Frontal cortex (tissue), 2 donors: ENCODE data around the gene STAC2.

DNA sequence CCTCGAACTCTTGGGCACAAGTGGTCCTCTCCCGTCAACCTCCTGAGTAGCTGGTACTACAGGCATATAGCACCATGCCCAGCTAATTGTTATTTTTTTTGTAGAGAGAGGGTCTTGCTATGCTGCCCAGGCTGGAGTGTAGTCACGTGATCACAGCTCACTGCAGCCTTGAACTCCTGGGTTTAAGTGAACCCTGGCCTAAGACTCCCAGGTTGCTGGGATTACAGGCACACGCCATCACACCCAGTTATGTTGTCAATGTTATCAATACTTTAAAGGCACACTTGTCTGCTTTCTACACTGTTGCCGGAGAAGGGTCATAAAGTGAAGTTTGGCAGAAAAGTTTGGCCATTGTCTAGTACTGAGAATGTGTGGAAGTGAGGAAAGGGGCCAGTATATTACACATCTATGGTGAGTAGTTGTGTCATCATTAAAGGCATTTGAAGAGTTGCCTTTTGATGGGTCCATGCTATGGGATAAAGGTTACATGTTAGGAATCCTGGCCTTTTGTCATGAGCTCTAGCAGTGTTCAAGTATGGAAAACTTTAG lies 33.7 kb downstream of the LASP1 start:
- RAMPAGE, long total RNA = no peak

- RAMPAGE, long total RNA = no peak
These were observed 1.2 kb downstream of the CACNB1 start for GRCh38 chr17:39196186-39196764.

DNA sequence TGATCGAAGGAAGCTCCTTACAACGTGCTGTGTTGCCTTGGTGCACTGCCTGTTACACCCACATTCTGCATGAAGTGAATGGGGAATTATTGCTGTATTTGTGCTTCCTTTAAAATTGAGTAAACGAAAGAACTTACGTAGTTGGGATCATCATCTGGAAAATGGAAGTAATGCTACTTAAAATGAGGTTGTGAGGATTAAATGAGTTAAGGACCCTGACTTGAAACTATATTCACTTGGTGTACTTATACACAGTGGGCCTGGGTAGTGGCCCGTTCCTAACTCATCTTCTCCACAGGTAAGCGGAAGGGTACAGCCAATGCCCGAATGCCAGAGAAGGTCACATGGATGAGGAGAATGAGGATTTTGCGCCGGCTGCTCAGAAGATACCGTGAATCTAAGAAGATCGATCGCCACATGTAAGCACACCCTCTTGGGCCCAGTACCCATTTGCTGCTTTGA lies 2.6 kb downstream of the RPL19 start:
- RAMPAGE, long total RNA = no peak

GRCh38 chr17:39225276-39226303 lies at the start of gene STAC2:
STAC2 (minus strand) TSS chr17:39225945.
- RAMPAGE, long total RNA = no peak

- RAMPAGE, long total RNA = no peak
These were observed 75.5 kb downstream of the FBXL20 start for GRCh38 chr17:39325803-39326514.

- RAMPAGE, long total RNA = no peak
These were observed 450 bp downstream of the CDK12 start for GRCh38 chr17:39461615-39462257.

GRCh38 chr17:39606804-39607360 lies 838 bp downstream of the NEUROD2 start:
- RAMPAGE, long total RNA = no peak

DNA sequence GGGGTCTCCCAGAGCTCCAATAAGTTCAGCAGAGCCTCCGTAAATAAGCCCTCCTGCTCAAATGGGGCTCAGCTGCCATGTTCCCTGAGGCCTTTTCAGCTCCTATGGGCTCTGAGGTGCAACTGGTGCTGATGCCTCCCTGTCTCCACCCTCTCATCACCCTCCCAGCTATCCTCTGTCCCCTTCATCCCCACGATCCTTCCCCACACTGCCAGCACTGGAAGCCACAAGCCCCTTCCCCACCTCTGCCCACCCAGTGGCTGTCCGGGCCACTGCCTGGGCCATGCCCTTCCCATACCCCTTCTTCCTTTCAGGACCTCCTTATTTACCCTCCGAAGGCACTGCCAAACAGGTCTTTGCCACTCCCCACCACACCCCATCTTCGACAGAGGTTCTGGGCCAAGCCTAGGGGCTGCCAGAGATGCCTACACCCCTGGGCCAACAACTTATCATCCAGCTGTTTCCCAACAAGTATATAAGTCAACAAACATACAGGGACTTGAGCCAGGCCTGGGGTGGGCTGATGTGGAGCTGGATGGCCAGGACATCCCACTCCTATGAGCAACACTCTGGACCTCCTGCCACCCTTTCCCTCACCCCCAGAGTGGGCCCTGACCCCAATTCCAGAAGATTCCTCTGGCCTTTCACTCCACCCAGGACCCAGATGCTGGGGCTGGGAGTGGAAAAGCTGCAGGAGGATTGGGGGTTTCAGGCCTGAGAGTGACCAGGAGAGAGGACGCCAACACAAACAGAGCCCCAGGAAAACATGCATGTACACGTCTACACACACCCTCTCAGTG lies 1.5 kb upstream of the PPP1R1B start:
- RAMPAGE, long total RNA = no peak

DNA sequence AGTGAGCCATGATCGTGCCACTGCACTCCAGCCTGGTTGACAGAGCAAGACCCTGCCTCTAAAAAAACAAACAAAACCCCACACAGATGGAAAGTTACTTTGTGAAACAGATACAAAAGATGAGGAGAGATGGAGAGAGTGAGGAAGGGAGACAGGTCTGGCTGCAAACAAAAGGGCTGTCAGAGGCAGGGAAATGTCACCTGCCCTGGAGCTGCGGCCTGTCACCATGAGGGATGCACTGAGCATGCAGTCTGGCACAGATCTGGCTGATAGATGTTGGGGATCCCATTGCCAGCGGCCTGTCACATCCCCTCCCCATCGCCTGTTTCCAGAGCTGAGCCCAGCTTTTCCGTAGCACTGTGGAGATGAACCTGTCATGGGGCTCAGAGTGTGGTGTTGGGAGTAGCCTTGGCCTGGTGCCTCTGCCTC lies 13.8 kb downstream of the STARD3 start:
- RAMPAGE, long total RNA = no peak

- RAMPAGE, long total RNA = no peak
These were observed 55.2 kb downstream of the GRB7 start for GRCh38 chr17:39792939-39793354.

- RAMPAGE, long total RNA = no peak
These were observed 830 bp downstream of the GSDMB start for GRCh38 chr17:39917641-39917969.

GRCh38 chr17:39950674-39951156 lies 12.1 kb upstream of the GSDMA start:
- RAMPAGE, long total RNA = no peak

GRCh38 chr17:39997509-39998474 lies 17.2 kb downstream of the PSMD3 start:
- RAMPAGE, long total RNA = no peak

DNA sequence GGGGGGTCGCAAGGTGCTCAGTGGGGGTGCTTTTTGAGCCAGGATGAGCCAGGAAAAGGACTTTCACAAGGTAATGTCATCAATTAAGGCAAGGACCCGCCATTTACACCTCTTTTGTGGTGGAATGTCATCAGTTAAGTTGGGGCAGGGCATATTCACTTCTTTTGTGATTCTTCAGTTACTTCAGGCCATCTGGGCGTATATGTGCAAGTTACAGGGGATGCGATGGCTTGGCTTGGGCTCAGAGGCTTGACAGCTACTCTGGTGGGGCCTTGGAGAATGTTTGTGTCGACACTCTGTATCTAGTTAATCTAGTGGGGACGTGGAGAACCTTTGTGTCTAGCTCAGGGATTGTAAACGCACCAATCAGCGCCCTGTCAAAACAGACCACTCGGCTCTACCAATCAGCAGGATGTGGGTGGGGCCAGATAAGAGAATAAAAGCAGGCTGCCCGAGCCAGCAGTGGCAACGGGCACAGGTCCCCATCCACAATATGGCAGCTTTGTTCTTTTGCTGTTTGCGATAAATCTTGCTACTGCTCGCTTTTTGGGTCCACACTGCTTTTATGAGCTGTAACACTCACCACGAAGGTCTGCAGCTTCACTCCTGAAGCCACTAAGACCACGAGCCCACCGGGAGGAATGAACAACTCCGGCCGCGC lies 3.2 kb upstream of the CSF3 start:
- RAMPAGE, long total RNA = no peak

GRCh38 chr17:40056572-40057001 lies 2.4 kb upstream of the MED24 start:
- RAMPAGE, long total RNA = no peak

DNA sequence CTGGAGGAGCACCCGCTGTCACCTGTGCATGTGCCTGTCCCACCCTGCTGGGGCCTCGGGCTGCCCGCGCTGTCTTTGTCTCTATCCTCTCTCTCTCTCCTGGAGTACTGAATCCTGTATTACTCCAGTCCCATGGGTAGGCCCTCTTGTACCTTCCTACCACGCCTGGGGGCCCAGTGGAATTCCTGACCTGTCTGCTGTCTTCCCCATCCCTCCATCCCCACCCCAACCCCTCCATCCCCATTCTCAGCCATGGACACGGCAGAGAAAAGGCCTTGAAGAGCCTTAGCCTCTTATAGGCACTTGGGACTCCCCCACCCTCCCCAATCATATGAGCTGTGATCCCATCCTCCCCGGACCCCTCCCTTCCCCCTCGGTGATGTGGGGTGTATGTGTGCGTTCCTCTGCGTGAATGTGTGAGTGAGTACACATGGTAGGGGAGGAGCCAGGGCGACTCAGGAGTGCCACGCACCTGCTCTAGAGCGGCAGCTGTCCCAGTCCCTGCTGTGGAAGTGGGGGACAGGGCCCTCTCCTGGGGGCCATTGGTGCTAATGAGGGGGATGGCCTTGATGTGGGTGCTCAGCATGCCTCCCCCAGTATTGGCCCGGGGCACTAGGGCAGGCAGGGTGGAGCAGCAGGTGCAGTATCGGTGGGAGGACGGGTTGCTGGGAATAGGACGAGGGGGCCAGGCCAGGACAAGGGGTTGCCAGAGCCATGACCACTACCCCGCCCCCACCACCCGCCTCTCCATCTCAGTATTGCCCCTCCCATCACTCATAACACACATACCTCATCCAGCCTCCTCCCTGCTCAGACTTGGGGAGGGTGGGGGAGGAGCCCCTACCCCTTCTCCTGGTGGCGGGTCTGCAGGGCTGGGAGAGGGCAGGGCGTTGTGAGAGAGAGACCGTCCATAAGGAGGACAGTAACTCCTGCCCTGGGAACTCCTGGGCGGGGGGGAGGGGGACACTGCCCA lies 8.7 kb downstream of the NR1D1 start:
- RAMPAGE, long total RNA = no peak

GRCh38 chr17:40123988-40124218 lies 2.1 kb downstream of the MSL1 start:
- RAMPAGE, long total RNA = no peak

DNA sequence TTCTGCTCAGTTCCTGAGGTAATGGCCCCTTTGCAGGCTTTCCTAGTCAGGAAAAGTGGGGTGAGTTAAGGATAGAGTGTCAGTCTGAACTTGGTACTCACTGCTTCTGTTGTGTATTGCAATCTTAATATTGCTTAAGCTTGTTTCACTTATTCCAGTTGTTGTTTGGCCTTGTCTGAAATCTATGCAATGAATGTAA lies 3.0 kb downstream of the MSL1 start:
- RAMPAGE, long total RNA = no peak

DNA sequence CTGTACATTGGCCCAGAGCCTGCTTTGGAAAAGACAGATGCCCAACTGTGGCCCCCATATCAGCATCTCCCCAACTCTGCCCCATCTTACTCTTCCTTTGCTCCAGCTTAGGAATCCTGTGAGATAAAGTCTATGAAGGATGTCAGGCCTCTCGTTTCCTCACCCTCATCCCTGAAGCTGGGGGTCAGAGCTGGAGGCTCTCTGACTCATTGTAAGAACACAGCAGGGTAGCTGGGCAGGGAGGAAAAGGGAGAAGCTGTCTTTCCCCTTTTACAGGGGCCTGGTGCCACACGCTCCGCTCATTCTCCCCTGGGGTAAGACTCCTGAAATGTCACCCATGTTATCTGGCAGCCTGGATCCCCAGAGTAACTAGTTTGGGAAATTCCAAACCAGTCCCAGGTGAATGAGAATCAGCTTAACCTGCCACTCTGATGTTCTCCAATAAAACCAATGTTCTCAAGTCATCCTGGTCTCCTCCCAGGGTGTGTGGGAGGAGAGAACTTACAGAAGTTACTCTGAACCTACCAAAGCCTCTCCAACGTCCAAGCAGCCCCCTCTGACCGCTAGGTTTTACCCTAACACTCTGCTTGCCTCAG lies 2.8 kb downstream of the RAPGEFL1 start:
- RAMPAGE, long total RNA = no peak

GRCh38 chr17:40304203-40304826 lies 4.7 kb upstream of the RARA start:
- RAMPAGE, long total RNA = no peak